Mesenchymal stem cell of the bone marrow (primary cell): Measurements from ENCODE around the genes OR4K14, PARP2 and PIP4P1.

GRCh38 chr14:20019009-20019526, at the start of gene OR4K14:
TSS of gene OR4K14 (minus strand) at chr14:20019307.
- CAGE, long polyA plus RNA: no peak

DNA sequence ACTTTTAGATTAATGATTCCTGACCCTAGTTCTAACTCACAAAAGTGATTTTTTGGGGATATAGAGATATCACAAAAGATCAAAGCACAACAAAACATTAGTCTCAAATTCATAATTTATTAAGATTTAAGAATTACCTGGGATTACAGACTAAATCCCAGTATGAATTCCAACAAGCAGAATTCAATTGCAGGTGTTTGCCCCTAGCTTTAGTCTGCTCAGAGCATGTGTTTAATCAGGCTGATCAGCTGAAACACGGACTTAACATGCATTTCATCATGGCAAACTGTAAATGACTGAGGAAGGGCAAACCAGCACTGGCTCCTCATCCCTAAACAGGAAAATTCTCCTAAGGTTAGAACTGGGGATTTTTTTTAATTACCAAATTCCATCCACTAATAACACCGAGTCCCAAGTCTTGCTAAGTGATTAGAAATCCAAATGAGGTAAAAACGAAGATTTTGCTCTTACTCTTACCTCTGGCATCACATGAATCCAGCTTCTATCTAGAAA, 6.8 kb downstream of the CCNB1IP1 start:
- CAGE, long polyA plus RNA: no peak

DNA sequence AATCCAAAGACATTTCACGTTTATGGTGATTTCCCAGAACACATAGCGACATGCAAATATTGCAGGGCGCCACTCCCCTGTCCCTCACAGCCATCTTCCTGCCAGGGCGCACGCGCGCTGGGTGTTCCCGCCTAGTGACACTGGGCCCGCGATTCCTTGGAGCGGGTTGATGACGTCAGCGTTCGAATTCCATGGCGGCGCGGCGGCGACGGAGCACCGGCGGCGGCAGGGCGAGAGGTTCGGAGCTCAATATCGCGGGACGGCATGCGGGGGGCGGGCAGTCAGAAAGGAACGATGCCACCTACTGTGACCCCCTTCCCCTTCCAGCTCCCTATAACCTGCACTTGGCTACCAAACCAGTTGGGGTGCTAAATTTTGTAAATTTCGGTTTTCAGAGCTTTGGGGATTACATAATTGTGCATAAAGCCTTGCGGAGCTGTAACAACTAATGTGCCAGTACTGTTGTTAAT, at the start of gene PARP2:
TSS of gene PARP2 (plus strand) at position 185 of the 470 bp plus-strand sequence.
- CAGE, long polyA plus RNA: no peak

DNA sequence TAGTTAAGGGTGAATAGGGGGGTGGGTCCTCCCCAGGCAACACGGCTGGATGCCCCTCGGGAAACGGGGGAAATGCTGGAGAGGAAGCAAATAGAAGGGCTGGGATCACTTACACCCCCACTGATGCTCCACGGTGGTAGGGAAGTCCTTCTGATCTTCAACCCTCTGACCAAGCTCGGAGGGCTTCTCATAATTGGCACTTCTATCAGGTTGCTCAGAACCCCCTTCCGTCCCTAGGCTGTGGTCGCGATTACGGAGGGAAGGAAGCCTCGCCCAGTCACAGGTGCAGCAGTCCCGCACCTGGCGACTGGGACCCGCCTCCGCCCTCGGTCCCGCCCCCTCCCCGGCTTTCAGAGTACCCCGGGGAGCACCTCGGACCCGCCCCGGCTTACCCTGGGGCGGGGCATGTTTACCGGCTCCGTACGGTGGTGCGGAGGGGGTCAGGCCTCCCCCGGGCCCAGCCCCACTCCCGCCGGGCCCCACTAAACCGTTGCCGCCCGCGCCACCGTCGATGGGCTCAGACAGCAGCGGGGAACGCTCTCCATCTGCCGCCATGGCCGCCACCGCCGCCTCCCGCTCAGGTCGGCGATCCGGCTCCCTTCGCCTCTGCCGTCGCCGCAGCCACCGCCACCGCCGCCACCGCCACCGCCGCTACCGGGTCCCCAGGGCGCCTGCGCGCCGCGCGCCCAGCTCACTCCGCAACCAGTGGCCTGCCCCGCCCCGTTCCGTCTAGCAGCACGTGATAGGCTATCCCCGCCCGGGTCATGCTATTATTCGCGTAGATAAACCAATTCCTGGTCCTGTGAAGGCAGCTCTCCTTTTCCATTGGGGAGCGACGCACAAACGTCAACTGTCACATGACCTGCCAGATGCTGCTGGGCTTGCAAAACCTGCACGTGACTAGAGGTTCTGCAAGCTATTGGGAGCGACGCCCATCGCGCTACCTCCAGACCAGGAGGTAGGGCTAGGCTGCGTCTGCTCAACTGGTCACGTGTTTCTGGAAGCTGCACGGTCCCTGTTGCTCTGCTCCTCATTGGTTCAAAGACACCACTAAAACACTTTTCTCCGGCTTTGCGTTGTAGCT, at the start of gene PIP4P1:
TSS of gene PIP4P1 (minus strand) at position 664 of the 1,084 bp plus-strand sequence.
- CAGE, long polyA plus RNA: no peak

DNA sequence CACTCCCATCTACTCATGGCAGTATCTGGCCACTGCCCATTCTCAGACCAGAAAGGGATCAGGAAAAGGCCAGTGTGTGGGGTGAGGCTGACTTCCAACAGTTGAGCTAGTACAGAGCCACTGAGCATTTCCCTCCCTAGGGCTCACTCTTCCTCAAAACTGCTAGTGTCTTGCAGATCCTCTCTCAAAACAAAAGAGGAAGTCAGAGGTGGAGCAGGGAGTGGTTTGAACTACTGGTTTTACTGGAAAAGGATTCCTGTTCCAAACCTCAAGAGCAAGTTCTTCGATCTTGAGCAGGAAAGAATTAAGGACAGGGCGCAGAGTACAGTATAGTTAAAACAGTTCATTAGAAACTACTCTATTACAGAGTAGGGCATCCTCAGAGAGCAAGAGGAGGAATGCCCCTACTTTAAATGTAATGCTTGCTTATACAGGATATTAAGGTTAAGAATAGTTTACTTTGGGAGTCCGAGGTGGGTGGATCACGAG, 24.5 kb downstream of the PNP start:
- CAGE, long polyA plus RNA: no peak

- CAGE, long polyA plus RNA: no peak
These were observed 17.8 kb upstream of the RNASE4 start for GRCh38 chr14:20666311-20667112.

DNA sequence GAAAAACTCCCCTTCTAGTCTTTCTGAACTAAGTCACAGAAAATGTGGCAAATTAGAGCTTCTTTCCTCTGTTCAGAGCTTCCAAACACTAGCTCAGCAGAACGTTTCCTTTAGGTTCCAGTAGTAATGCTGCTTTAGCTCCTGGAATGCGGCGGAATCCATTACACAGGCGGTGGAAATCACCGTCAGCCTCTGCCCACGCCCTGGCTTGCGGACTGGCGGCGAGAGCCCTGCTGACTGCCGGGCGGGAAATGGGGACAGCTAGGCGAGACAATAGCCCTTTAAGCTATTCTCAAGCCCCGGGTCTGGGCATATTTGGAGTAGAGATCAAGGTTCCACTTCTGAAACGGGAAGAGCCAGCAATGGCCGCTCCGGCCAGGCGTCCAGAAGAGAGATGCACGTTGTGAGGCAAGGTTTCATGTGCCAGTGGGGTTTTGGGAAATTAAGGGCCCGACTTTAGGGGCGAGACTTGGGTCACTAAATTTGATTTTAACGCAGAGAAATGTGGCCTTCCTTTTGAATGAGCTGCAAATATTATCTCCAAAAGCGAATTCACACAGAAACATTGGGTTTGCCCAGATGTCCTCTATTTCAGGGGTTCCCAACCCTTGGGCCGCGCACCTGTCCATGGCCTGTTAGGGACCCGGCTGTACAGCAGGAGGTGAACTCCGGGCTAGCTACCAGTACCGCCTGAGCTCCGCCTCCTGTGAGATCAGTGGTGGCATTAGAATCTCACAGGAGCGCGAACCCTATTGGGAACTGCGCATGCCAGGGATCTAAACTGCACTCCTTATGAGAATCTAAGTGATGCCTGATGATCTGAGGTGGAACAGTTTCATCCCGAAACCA, 2.3 kb upstream of the RNASE4 start:
- CAGE, long polyA plus RNA: no peak

DNA sequence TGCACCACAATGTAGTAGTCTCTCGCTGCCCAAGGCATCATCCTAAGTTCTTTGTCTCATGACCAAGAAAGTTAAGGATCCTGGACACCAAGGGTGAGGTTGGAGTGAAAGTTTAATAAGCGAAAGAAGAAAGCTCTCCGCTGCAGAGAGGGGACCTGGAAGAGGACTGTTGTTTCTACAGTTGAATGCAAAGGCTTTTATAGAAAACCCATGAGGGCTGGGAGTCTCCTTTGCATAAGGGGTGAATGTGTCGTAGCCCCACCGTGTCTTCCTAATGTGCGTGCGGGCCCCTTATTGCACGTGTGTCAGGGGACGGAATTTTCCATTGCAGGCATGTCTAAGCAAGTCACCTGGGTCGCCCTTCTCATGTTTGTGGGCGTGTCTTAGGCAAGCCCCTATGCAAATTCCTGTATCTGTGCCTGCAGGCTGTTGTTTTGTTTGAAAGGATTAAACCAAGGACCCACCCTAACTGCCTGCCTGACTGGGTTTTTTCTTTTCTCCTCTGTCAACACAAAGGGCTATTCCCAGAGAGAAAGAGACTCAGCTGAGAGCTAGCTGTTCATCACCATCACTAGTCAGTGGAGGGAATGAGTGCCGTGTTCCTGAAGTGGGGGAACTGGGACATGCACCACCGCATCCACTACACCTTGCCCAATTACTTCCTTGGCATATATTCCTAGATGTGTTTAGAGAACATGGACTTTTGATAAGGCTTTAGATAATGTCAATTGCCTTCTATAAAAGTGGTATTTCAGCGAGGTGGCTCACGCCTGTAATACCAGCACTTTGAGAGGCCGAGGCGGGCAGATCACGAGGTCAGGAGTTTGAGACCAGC, 17.8 kb upstream of the RNASE1 start:
- CAGE, long polyA plus RNA: no peak

- CAGE, long polyA plus RNA: no peak
These were observed 19.1 kb upstream of the RNASE1 start for GRCh38 chr14:20821808-20822086.

DNA sequence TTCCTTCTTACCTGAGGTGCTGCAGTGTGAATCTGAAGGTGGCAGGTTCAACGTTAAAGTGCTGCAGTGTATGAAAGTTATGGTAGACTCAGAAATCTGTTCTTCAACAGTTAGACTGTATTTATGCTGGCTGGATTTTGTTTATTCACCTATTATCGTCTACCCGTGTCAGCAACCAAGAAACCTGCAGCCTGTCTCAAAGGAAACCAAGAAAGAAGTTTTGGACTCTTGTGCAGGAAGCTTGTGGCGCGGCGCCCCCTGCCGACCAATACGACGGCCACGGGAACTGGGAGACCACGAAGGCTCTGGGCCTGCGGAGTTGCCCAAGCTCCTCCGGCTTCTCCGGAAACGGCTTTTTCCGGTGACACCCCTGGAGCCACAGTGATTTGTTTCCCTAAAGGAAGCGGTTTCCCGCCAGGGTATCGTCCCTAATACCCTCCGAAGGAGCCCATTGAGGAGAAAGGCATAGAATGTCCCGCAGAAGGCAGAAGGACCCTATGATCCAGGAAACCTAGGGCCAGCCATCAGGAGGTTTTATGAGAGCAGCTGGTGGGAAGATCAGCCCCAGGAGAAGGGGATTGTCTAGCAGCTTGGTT, 17.5 kb upstream of the RNASE3 start:
- CAGE, long polyA plus RNA: no peak

DNA sequence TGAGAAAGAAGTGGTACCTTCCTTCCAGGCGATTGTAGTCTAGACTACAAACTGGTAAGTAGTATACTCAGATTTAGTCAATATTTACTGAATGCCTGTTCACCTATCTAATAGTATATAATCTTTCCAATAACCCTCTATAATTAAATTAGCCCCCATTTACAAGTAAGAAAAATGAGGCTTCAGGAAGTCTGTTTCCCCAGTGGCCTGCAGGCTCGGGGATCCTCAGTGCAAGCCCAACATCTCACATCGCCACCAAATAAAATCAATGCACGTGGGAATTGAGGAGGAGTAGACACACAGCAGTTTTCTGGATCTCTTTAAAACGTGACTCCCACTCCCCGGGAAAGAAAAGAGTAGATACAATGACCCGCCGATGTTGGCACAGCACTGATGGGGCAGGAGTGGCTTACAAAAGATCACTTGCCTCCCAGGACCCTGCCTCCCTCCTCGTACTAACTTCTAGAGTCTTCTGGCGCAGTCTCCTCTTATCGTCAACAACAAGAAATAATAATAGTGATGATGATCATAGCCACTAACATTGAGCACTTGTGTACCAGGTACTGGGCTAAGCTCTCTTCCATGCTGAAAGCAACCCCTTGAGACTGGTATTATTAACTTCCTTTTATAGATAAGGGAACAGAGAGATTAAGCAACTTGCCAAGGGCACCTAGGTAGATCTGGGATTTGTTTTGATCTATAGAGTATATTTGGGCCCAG, 850 bp upstream of the ZNF219 start:
- CAGE, long polyA plus RNA: no peak

- CAGE, long polyA plus RNA: no peak
These were observed 858 bp downstream of the TMEM253 start for GRCh38 chr14:21101512-21102336.

- CAGE, long polyA plus RNA: no peak
These were observed 1.6 kb downstream of the TMEM253 start for GRCh38 chr14:21102502-21102897.

GRCh38 chr14:21207661-21208796, 52.2 kb upstream of the OR5AU1 start:
- CAGE, long polyA plus RNA: no peak

DNA sequence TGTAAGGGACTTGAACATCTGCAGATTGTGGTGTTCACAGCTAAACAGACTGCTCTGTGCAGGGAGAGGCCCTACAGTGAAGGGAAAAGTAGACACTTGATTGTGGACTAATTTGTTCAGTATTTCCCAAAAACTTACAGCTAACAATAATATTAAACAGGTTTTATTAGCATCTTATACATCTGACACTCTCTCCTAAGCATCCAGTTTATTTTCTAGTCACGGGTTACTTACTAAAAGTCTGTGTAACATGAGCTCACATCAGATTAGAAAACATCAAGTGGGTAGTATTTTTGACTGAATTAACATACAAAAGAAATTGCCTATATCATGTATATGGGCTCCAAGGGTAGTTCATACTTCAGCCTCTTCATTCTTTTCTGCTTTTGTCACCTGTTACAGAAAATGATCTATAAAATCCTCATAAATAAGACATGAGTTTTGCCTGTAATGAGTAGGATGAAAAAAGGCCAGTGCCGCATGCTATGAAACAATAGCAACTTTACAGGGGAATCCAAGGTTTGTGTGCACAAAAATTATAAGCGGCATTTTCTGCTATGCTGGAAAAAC, 53.5 kb upstream of the OR5AU1 start:
- CAGE, long polyA plus RNA: no peak

DNA sequence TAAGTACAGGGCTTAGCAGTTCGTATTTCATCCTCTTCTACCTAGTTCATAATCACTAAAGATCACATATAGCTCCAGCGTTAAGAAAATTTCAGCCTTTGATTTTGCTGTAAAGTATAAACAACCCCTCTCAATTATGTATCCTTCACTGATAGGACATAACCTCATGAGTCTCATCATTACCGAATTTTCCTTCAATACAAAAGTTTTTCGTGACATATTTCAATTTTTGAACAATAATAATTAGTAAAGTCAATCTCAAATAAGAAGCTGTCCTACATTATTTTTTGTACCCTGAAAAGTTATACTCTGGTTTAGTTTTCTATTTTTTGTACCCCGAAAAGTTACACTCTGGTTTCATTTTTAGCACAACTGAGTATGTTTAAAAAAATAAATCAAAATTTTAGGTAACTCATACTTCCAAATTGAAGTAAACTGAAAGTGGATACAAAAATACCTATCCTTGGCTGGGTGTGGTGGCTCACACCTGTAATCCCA, 22.0 kb downstream of the HNRNPC start:
- CAGE, long polyA plus RNA: no peak

GRCh38 chr14:21254820-21255322, 14.4 kb downstream of the HNRNPC start:
- CAGE, long polyA plus RNA: no peak

GRCh38 chr14:21260199-21260786, 8.9 kb downstream of the HNRNPC start:
- CAGE, long polyA plus RNA: no peak

GRCh38 chr14:21268206-21269180, 749 bp downstream of the HNRNPC start:
- CAGE, long polyA plus RNA: no peak

- CAGE, long polyA plus RNA: no peak
These were observed 28.3 kb downstream of the RPGRIP1 start for GRCh38 chr14:21307955-21308888.